Parietal lobe (tissue), 2 donors: ENCODE measurements around a stretch of chr6.

DNA sequence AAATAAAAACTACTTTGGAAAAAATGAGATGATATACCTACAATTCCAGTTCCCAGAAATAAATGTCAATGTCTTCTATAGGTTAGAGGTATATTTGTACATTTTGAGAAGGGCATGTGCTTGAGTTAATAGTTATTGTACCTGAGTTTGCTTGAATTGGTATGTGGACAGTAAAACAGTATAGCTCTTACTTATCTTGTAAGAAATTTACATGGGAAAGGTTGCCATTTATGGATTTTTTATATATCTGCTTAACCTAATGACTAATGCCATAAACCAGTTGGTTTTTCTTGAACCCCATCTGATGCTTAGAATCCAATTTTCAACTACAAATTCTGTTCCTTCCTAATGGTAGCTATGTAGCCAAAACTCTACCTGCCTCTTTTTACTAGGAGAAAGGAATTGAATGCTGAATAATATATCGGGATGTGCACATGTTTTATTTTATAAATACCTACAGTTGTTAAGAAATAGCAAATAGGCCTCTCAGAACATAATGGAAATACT lies 4.8 kb downstream of the PTP4A1 start:
- RAMPAGE, long total RNA = no peak

GRCh38 chr6:63684851-63686002 lies 49.6 kb downstream of the PHF3 start:
- RAMPAGE, long total RNA = no peak

GRCh38 chr6:67885191-67886335 lies 749.5 kb upstream of the ADGRB3 start:
- RAMPAGE, long total RNA = no peak

- RAMPAGE, long total RNA = no peak
These were observed 593.5 kb upstream of the ADGRB3 start for GRCh38 chr6:68041241-68042245.

DNA sequence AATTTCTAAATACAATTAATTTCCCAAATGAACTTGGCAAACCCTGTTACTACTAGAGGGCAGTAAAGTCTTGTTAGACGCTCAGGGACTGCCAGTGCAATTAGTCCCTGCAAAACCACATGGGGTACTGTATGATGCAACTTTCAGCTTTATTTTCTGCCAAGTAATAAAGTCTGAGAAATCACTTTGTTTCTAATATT lies 76.0 kb upstream of the ADGRB3 start:
- RAMPAGE, long total RNA = no peak

- RAMPAGE, long total RNA = no peak
These were observed 4.5 kb downstream of the LMBRD1 start for GRCh38 chr6:69792302-69792650.

DNA sequence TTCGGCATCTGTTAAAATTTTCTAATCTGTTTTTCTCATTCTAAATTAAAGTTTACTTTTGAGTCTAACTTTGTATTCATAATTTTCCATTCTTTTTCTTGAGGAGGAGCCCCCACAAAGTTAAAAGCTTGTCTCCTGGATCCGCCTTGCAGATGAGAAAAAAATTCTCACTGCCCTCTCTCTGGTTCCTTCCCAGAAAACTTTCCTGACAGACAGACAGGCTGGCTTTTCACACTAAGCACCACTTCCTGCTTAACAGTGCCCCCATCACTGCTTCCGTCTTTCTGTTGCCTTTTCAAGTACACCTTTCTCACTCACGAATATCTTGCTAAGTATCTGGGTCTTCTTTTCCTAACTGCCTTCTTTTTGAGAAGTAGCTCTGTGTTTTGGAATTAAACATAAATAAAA lies 19.7 kb upstream of the LMBRD1 start:
- RAMPAGE, long total RNA = no peak

GRCh38 chr6:70282837-70283563 lies 19.9 kb downstream of the COL9A1 start:
- RAMPAGE, long total RNA = no peak

- RAMPAGE, long total RNA = no peak
These were observed 317 bp upstream of the FAM135A start for GRCh38 chr6:70413014-70413368.

DNA sequence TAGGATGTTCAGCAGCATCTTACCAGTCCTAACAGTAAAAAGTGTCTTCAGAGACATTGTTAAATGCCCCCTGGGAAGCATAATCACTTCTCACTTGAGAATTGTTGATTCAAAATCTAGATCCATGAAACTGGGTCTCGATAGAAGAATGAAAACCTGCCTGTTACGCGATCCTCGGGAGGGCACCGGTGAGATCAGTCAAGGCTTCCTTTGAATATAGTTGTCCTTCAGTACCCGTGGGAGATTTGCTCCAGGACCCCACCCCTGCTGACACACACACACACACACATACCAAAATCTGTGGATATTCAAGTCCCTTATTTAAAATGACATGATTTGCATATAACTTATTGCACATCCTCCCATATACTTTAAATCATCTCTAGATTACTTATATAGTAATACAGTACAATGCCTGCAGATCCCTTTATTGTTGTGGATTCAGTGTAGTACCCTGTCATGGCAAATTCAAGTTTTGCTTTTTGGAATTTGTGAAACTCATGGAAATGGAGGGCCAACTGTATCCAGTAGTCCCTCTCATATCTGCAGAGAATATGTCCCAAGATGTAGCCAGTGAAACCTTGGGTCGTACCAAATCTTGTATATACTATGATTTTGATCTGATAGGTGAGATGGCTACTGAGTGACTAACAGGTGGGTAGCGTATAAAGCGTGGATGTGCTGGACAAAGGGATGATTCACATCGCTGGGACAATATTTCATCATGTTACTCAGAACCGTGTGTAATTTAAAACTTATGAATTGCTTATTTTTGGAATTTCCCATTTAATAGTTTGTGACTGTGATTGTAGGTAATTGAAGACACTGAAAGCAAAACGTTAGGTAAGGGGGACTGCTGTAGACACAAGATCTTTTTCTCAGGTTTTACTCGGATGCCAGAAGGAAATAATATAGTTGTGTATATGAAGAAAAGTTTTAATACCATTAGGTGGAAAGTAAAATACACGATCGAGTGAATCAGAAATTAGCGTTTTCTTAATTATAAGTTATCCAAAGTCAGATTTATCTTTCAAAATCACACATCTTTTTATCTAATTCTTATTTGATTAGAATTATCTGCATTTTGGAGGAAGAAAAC lies 144.0 kb downstream of the SMAP1 start:
- RAMPAGE, long total RNA = no peak

- RAMPAGE, long total RNA = no peak
These were observed 5.7 kb downstream of the OGFRL1 start for GRCh38 chr6:71294009-71294949.

GRCh38 chr6:71411806-71413154 lies 123.7 kb downstream of the OGFRL1 start:
- RAMPAGE, long total RNA = no peak

GRCh38 chr6:72386205-72386623 lies 235.7 kb upstream of the KCNQ5 start:
- RAMPAGE, long total RNA = no peak

DNA sequence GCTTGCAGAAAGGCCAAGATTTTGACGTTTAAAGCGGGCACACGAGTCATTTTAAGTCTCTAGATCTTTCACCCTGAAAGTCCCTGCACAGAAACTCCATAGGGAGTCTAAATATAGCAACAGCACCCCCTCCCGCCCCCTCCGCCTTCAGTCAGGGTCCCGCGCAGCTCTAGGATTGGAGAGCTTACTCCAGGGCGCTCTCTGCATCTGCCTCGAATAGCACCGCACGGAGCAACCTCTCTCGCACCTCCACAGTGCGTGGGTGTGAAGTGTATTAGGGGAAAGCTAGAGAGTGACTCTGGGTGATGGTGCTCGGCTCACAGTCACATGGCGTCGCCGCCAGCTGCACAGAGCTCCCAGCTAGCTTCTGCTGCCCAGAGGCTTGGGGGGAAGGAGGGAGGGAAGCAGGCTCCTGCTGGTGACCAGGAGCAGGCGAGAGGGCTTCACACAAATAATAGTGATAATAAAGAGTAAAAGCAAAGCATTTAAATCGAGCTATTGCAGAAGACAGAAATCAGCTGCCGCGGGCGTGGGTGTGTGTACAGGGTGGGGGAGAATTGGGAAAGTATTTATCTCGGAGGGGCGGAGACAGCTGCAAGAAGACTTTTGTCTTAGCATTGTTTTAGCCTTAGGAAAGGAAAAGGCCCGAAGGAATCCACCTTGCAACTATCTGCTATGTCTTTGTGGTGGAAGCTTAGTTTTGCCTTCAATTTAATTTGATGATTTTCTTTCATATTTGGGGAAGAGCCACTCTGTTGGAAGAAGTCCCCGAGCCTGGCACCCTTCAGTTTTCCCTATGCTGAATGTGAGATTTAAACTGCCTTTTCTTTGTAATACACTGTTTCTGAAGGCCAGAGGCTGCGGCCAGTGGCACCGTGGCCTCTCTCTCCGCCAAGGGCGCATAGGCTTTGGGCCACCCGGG lies 1.6 kb upstream of the KCNQ5 start:
- RAMPAGE, long total RNA = no peak

DNA sequence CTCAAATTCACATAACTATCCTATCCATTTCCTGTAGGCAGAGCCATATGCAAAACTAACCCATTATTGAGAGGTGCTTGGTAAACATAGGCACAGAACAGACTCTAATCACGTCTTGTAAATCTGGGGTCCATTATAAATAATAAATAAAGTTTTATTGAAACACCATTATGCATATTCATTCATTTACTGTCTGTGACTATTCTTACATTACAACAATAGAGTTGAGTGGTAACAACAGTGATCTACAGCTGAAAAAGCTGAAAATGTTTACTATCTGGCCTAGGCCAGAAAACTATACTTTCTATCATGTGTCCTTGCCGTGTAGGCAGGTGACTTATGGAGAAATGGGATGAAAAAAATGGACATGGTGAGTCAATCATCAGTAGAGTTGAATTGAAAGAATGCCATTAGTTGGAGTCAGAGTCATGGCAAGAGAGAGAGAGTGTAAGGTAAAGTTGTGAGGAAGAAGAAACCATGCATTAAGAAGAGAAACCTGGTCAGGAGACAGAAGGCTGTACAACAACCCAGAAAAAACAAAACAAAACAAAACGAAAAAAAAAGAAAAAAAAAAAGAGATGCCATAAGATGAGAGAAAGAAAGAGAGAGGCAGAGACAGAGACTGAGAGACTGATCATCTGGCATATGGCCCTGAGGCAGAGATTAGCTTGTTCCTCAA lies 25.2 kb downstream of the KCNQ5 start:
- RAMPAGE, long total RNA = no peak

DNA sequence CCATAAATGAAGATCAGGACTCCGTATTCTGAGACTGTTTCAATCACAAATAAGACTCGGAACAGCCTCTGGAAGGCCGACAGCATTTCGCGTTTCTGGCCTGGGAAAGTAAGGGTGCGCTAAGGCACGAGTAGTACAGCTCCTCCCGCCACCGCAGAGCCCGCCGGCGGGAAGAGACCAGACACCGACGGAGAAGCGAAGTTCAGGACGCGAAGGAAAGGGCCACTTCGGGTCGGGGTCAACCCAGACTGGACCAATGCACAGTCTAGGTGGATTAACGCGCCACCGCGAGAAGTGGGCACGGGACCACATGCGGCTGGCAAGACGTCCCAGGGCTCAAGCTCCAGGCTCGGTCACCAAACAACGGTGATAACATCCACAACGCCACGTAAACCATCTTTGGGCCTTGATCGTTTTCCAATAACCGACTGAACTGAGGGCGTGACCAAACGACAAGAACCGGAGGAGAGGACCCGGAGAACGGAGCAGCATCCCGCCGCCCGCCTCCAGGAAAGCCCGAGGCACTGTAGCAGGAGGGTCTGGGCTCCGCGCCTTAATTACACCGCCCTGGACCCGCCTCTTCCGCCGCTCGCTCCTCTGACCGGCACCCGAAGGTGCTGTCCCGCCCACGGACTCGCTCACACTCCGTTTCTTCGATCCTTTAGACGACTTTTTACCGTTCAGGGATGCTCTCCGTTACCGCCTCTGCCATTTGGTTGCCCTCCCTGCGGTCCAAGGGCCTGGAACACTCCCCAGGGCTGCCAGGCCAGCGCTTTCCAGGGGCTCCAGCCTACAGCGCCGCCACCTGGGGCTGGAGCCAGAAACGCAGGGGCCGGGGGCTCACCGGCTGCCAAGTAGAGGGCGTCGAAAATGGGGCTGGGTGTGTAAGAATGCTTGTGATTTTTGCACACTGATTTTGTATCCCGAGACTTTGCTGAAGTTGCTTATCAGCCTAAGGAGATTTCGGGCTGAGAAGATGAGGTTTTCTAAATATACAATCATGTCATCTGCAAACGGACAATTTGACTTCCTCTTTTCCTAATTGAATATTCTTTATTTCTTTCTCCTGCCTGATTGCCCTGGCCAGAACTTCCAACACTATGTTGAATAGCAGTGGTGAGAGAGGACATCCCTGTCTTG lies 44.1 kb downstream of the DPPA5 start:
- RAMPAGE, long total RNA = no peak

DNA sequence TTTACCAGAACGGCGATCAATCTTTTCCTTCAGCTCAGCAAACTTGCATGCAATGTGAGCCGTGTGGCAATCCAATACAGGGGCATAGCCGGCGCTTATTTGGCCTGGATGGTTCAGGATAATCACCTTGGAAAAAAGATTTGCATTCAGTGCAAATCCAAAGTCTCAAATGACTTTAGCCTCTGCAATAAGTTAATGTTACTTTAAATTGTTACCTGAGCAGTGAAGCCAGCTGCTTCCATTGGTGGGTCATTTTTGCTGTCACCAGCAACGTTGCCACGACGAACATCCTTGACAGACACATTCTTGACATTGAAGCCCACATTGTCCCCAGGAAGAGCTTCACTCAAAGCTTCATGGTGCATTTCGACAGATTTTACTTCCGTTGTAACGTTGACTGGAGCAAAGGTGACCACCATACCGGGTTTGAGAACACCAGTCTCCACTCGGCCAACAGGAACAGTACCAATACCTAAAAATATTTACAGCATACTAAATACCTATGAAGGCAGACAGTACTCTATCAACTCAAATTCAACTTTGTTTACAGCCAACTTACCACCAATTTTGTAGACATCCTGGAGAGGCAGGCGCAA lies 2.6 kb downstream of the EEF1A1 start:
- RAMPAGE, long total RNA = no peak

DNA sequence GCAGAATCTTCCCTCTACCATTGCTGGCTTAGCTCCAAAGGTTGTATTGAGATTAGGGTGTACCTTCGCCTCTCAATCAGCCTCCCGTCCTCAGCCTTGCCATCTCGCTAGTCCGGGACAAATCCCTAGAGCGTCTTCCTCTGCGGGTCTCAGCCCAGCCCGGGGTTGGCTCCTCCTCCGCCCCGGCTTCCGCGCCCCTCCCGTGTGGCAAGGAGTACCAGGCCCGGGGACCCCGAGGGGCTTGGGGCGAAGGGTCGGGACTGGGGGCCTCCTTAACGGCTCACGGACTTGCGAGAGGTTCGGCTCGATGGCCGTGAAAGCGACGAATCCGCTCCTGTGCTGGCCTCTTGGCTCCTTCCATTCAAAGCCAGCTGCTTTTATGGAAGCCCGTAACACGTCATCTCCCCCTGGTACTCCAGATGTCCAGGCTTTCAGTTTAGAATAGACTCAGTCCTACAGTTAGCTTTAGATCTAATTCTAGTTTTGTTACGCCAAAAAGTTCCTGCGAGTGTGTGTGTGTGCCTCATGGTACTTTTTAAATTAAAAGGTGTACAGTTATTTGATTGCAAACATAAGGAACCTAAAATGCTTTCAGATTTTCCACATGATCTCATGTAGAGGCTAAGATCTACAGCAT lies 730 bp upstream of the EEF1A1 start:
- RAMPAGE, long total RNA = no peak

GRCh38 chr6:73579872-73581085 lies 59.4 kb upstream of the EEF1A1 start:
- RAMPAGE, long total RNA = no peak

GRCh38 chr6:73704197-73704744 lies 8.3 kb downstream of the CD109 start:
- RAMPAGE, long total RNA = no peak